Mesenchymal stem cell of adipose (primary cell): Measurements from ENCODE around the genes DLST, ACYP1 and ZC2HC1C.

DNA sequence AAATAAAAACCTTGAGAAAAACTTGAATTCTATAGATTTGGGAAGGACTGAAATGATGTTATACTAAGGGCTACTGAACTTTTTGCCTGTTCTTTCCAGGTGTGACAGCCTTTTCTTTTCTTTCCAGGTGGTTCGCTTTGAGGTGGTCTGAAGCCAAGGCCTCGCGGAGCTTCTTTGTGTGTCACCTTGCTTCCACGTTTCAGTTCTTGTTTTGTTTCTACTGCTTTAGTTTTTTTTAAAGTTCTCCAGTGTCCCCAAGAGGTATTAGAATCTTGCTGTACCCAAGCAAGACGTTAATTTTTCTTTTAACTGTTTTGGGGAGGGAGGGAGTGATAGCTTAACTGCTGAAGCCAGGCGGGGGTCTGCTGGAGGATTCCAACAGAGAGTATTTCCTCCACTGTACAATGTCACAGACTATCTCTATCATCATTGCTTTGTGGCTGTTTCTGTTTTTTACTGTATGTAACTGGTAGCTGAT, 40.3 kb downstream of the PROX2 start:
- CAGE, long polyA plus RNA: no peak

GRCh38 chr14:74881504-74882075, at the start of gene DLST:
Gene DLST, plus strand, starts transcription at chr14:74881916.
- CAGE, long polyA plus RNA: no peak

- CAGE, long polyA plus RNA: no peak
These were observed 7.1 kb downstream of the DLST start for GRCh38 chr14:74888593-74889357.

- CAGE, long polyA plus RNA: no peak
These were observed 16.8 kb downstream of the DLST start for GRCh38 chr14:74898468-74898899.

DNA sequence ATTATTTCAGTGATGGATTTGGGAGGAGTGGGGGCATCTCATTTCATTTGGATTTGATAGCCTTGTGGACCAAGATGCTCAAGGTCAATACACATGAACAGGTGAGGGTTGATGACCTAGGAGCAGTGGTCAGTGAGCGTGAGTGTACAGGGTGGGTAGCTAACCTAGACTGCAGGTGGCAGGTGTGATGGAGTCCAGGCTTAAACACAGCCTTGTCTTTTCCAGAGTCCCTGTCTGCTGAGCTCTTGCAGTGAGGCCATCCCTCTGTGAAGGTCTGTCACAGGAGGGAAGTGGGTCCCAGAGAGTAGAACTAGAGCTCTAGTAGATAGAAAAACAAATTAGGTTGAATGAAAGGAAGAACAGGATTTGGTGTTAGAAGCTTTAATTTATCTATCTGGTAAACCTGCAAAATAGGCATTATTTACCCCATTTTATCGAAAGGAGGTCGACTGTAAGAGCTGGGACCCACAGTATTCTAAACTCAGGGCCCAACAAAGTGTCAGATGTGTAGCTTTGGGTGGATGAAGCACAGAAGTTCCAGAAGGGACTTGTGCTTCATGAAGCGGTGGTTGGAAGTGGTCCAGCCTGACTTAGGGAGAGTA, 18.3 kb downstream of the RPS6KL1 start:
- CAGE, long polyA plus RNA: no peak

DNA sequence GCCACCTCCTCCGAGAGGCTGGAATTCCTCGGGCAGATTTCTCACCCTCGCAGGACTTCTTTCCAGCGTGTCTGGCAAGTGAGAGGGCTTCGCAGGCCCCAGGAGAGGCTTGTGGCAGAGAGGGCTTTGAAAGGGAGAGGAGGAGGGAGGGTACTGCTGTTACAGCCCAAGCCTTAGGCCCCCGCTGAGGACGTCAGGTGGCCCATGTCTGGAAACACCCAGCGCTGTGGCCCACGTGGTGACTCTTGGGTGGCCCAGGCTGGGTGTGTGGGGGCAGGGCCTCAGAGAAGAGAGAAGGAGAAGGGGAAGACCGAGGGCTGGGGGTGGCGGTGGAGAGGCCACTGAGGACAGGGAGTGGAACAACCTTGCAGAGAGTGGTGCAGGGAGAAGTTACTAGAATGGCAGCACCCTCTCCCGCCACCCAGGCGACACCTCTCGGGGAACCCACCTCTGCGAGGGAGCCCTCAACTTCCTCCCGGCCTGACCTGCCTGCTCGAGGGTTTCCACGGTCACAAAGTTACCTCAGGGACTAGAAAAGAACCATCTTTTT, 11.7 kb upstream of the RPS6KL1 start:
- CAGE, long polyA plus RNA: no peak

GRCh38 chr14:74941545-74942096, 13.8 kb downstream of the PGF start:
- CAGE, long polyA plus RNA: no peak

DNA sequence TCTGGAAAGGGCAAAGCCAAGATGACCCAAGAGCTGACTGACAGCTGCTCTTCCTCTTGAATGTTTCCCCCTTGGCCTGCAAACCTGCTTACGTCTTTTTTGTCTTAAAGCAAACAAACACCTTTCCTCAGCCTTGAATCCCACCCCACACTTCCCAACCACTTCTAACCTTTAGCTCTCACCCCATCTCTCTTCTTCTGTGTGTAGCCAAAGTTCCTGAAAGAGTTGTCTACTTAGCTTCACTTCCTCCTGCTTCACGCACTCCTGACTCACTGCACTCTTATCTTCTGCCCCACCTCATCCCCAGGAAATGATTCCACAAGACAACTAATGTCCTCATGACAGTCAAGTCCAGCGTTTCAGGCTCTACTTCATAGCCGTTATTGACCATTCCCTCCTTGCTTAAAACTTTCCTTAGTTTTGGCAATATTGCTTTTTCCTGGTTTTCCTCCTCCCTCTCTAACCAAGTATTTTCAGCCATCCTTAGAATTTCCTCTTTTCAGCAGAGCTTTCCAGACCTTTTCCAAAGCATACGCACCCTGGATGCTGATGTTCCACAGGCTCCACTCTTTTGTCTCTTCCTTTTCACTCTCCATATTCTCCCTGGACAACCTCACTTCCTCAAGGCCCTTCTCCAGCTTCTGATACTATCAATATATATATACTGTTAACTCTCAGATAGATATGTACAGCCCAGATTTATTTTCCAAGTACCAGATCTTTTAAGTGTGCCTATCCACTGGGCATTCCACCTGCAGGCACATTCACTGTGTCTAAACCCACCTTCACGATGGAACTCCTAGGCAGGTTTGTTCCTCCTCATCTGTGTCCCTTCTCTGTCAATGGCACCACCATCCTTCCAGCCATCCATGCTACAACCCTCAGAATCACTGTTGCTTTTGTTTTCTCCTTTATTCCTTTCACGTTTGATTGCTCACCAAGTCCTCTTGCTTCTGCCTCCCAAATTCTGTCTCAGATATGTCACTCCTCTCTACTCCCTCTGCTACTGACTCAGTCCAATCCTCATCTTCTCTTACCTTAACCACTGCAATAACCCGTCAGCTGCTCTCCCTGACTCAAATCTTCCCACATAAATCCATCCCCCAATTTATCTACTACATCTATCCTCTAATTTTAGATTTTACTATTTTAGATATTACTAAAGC, 22.7 kb downstream of the EIF2B2 start:
- CAGE, long polyA plus RNA: no peak

DNA sequence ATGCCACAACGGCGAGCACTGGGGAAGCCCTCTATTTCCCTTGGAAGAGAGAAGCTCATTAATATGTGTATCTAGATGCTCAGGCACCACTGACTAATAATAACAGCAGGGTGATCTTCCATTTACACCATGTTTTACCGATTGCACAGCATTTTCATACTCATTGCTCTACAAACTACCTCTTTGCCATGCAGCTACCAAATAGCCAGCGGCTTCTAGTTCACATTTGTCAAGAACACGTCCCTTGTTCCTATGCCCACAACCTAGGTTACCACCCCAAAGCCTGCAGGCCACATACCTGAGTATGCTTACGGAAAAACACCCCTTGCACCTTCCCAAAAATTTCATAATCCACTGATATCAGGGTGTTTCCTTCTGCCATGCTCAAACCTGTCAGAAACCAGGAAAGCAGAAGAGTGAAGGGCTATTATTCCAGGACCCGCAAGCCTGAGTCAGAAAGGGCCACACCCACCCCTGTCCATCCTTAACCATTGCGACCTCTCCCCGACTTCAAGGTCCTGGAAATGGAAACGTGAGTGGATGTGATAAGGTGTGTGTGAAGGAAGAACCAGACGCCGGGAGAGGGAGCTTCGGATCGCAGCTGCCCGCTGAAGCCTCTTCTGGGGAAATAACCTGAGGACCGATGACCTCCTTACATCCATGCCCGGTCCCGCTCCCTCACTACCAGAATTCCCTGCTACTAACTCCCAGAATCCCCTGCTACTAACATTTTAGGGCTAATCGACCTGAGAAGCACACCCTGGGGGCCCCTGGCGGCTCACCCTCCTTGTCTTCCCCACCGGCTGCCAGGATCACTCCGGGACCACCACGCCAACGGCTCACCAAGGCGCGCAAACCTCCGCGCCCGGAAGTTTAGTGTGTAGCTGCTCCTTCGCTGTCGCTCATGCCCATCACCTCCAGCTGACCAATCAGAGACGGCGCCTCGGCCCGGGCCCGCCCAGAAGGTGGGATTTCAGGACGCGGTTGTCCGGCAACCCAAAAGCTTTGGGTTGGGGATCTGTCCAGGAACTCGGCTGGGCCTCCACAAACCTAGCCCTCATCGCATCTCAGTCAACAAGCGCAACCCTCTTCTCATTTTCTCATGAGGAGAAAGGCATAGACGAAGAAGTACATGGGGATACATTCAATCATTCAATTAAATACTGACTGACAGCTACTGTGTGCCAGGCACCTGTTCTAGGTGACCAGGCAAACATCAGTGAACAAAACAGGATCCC, at the start of gene ACYP1:
ACYP1 (minus strand) TSS at position 853 of the 1,238 bp plus-strand sequence.
- CAGE, long polyA plus RNA: no peak

DNA sequence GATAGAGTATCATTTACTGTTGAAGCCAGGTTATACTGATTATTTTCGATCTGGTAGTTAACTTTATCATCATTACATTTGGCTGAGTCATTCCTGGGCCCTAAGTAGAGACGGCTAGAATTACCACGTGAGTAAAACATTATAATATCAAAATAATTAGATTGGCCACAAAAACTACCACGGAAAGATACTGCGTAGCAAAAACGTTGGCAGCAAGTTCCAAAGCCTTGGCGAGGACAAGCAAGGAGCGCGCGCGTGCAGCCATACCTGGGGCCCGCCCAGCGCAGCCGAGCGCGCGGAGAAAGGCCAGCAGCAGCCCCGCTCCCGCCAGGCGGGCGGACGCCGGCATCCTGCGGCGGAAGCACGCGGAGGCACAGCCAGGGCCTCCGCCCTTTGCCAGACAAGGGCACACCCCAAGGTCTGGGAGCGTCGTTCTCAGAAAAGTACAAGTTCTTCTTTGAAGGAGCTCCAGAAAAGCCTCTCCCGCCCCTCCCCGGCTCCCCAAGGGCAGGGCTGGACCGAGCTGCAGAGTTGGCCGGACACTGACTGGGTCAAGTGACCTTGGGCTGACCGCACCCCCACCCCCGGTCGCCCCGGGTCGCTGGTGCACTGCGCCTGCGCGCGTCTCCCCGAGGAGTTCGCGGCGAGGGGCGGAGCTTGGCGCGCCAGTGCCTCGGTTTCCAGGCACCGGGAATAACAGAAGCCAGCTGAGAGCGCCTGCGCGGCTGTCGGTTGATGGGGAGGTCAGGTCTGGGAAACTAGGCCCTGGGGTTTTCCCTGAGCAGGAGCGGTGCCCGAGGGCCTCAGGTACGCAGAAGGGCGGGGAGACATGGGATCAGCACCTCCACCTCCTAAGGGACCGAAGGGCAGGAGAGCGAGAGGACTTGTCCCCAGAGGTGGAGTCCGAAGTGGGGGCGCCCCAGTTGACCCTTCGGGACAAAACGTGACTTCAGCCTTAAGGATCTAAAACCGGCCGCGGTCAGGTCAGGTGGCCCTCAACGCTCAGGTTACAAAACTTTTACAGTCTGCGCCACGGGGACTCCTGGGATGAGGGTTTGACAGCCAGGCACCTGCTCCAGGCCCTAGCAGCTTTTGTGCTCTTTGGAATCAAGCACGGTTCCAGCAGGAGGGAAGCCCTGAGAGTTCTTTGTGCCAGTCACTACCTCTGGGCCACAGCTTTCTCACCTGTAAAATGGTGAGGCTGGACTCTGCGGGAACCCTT, at the start of gene ZC2HC1C:
ZC2HC1C (plus strand) TSS at position 699 of the 1,222 bp plus-strand sequence.
- CAGE, long polyA plus RNA: no peak

DNA sequence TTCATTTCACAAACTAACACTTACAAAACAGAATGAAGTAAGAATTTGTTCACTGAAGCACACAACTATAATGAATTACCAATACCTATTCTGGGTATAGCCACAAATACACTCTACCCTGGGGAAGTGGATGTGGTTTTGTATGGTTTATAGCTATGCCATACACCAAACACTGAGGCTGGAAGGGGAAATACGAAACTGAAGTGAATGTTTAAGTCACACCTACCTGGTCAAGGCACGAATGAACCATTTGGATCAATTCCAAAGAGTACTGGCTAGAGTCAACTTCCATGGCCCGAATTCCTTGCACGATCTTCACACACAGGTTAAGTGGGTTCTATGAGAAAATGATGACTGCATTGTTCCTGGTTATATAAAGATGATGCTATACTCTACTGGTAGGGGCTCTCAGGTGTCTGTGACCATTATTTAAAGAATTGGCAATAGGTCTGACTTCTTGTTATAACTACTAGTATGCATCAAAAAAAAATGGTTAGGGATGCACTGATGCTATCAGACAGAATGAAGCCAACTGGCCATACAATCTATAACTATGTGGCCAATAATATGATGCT, 12.8 kb downstream of the NEK9 start:
- CAGE, long polyA plus RNA: no peak

- CAGE, long polyA plus RNA: no peak
These were observed 2.7 kb downstream of the NEK9 start for GRCh38 chr14:75124007-75124684.

DNA sequence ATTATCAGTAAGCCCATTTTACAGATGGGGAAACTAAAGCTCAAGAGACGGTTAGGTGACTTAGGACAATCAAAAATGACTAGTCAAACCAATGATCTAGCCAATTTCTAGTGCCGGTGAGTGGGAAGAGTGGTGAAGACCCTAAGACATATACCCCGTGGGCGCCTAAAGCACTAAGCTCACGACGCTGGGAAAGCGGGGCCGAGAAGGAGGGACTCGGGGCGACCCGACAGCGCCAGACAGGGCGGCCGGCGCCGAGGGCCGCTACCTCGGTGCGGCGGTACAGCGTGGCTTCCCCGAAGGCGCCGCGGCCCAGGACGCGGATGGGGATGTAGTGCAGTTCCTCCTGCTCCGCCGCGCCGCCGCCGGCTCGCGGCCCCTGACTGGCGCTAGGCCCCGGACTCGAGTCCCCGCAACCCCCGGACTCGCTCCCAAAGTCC, 393 bp downstream of the NEK9 start:
- CAGE, long polyA plus RNA: no peak

GRCh38 chr14:75133960-75134847, 7.4 kb upstream of the NEK9 start:
- CAGE, long polyA plus RNA: no peak

GRCh38 chr14:75147277-75148159, 20.7 kb upstream of the NEK9 start:
- CAGE, long polyA plus RNA: no peak

DNA sequence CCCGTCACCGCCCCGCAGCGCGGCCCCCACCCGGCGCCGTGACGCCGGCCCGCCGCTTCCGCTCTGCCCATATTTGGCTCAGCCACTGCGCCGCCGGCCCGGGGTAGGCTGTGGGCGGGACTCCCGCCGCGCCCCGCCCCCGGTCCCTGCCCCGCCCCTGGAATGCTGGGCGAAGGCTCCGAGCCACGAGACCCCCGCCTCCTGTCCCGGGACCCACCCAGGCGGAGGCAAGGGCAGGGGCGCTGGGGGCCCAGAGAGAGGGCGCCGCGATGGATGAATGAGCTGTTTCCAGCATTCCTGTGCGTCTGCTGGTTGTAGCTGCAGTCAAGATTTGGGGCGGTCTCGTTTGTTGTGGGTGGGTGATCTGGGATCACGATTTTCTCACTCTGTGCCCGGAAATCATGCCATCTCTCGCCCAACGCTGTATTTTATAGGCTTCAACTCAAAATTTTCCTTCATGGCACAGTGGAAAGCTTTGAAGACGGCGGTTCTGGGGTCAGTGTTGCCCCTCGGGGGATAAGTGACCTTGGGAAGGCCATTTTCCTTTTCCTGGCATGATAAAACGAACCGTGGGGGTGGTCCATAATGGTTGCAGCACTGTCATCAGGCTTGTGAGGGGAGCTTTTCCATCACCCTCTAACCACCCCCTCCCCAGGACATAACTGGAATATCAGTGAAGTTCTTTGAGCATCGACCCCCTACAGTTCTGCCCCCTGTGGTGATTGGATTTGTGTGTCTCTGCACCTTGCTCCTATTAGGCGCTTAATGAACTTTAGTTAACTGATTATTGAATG, 15.8 kb downstream of the FOS start:
- CAGE, long polyA plus RNA: no peak

DNA sequence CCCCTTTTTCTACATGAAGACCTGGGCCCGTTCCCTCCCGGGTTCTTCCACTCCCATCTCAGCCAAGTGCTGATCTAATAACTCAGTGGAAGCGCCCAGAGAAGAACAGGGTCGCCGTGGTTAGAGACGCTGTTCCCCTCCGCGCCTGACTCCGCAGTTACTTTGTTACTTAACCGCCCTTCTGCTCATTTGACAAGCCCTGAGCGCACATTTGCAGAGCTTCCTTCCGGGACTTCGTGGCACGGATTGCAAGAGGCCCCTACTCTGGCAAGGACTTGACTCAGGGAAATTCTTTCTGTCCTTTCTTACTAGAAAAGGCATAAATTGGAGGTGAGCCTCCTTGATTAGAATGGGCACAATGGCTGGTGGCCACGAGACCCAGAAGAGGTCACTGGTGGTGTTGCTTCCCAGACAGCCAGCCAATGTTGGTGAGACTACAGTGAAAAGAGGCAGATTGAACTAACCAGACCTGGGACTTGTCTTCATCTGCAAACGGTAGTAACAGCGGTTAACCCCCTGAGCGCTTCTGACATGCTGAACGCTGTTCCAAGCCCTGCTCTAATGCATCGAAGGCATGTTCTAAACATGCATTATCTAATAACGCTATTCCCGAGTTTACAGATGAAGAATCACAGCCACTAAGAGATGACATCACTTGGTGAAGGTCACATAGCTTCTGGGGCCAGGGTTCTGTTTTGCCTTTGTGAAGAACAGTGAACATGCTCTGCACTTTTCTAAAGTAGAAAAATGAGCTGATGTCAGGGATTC, 55.7 kb downstream of the FOS start:
- CAGE, long polyA plus RNA: no peak

- CAGE, long polyA plus RNA: no peak
These were observed 56.9 kb downstream of the FOS start for GRCh38 chr14:75335522-75336032.

GRCh38 chr14:75458877-75459668, 31.3 kb downstream of the JDP2 start:
- CAGE, long polyA plus RNA: no peak

GRCh38 chr14:75522943-75523469, 737 bp downstream of the BATF start:
- CAGE, long polyA plus RNA: no peak